Calu3 (cell line): ENCODE results near the genes GAS7, MYH13, MAP2K4, COX10 and HS3ST3B1.

- PRO-cap: no peak
Observed at GRCh38 chr17:10122082-10122888, 76.1 kb downstream of the GAS7 start.

- PRO-cap: no peak
Observed at GRCh38 chr17:10198315-10199378, at the start of gene GAS7. GAS7 (minus strand) TSS chr17:10198606.

- PRO-cap: no peak
Observed at GRCh38 chr17:10372815-10373398, at the start of gene MYH13. MYH13 (minus strand) TSS chr17:10373006.

DNA sequence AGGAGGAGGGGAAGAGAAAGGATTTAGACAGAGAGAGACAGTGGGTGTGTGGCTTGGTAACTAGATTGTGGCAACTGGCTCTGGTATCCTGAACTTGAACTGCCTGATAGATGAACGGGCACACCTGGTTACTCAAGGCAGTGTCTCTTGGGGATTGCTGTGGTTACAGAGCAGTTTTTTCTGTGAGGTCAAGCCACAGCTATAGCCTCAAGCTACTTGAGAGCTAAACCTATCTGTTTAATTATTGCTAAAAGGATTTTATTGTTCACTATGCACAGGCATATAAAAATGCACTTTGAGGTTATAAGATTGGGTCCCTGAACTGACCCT, 29.8 kb upstream of the MYH2 start:
- PRO-cap: no peak

DNA sequence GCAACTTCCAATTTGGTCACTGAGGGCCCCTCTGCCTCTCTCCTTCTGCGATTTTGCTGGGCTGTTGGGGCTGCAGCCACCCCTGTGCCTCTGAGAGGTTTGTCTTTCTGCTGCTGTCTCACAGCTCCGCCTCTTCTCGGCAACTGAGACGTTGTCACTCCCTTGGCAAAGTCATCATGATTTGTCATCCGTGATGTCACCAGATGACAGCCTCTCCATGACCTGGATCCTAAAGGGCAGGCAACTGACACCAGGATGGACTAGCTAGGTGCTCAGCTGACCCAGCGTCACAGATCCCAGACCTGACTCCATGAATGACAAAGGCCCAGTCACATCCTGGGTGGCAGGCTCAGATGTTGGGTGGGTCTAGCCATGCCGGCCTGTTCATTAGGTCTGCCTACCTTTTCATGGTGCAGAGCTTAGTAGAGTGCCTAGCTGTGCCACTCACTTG, 3.7 kb upstream of the TMEM238L start:
- PRO-cap: no peak

DNA sequence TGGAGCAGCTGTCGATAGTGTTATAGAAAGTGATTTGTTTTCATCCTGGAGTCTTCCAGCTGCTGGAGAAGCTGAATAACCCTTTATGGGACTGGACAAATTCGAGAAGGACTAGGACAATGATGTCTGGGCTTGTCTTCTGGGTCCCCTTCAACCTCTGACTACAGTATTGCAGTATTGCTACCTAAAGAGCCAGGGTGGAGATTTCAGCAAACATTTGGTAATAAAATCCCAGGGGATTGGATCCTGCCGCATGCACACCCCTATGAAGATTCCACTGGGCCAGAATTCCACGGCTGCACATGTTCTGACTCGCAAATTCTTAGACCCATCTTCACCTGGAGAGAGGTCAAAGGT, 93.5 kb upstream of the PIRT start:
- PRO-cap: no peak

GRCh38 chr17:11608200-11608893, 10.1 kb downstream of the DNAH9 start:
- PRO-cap: no peak

- PRO-cap: no peak
Observed at GRCh38 chr17:11925068-11925921, 72.0 kb downstream of the ZNF18 start.

DNA sequence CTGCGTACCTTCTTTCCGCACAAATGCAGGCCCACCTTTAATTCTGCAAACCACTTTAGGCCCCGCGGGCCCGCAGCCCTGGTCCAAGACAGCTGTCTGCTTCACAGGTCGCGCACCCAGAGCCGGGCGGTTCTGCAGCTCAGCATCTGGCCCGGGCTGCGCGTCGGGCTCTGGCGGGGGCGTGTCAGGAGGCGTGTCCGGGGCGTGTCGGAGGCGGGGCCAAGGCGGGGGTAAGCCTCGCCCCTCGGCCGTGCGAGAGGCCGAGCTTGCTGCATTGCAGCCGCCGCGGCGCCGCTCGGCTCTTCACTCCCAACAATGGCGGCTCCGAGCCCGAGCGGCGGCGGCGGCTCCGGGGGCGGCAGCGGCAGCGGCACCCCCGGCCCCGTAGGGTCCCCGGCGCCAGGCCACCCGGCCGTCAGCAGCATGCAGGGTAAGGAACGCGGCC, at the start of gene MAP2K4:
MAP2K4 (plus strand) TSS at position 306 of the 445 bp plus-strand sequence.
- PRO-cap: bidirectional peak, plus-strand start at position 306 of the sequence, minus-strand start at position 134 of the sequence

- PRO-cap: no peak
Observed at GRCh38 chr17:12040438-12040924, 19.8 kb downstream of the MAP2K4 start.

GRCh38 chr17:12074636-12075227, 54.1 kb downstream of the MAP2K4 start:
- PRO-cap: no peak

DNA sequence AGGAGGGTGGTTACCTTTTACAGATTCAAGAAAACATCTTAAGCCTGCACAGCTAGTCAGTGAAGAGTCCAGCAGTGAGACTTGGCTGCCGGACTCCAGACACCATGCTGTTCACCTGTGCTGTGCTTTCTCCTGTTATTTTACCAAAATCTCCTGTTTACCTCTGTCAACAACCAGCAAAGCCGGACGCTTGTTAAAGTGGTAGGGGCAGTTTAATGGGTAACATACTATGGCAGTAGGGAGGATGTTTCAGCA, 41.8 kb downstream of the ARHGAP44 start:
- PRO-cap: no peak

- PRO-cap: no peak
Observed at GRCh38 chr17:13562192-13562640, 39.5 kb downstream of the HS3ST3A1 start.

- PRO-cap: no peak
Observed at GRCh38 chr17:13596528-13596845, 5.2 kb downstream of the HS3ST3A1 start.

DNA sequence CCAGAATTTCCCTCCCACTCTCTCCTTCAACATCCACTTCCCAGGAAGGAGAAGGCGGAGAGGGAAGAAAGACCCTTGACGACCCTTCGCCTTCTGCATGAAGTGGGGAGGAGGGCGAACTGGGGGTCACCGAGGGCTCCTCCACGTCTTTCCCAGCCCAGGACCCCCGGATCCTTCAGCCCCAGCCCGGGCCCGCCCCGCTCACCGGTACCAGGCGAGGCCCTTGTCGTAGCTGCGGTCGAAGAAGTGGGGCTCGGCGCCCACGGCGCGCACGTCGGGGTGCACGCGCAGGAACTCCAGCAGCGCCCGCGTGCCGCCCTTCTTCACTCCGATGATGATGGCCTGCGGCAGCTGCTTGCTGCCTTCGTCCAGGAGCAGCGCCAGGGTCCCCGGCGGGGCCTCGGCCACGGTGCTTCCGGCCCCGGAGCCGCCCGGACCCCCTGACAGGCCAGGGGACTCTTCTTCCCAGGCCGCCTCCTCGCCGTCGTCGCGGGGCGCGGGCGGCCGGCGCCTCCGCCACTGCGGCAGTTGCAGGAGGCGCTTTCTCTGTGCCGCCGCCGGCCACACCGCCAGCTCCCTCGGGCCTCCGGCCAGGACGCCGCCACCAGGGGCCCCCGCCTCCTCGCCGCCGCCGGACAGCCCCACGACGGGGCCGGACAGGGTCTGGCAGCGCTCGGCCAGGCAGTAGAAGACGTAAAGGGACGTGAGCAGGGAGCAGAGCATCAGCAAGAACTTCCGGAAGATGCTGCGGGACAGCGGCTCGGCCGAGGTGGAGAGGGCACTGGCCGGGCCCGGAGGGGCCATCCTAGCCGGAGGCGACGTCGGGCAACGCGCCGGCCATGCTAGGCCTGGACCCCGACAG, 1.2 kb downstream of the HS3ST3A1 start:
- PRO-cap: no peak

GRCh38 chr17:13639340-13639544, 37.5 kb upstream of the HS3ST3A1 start:
- PRO-cap: no peak

DNA sequence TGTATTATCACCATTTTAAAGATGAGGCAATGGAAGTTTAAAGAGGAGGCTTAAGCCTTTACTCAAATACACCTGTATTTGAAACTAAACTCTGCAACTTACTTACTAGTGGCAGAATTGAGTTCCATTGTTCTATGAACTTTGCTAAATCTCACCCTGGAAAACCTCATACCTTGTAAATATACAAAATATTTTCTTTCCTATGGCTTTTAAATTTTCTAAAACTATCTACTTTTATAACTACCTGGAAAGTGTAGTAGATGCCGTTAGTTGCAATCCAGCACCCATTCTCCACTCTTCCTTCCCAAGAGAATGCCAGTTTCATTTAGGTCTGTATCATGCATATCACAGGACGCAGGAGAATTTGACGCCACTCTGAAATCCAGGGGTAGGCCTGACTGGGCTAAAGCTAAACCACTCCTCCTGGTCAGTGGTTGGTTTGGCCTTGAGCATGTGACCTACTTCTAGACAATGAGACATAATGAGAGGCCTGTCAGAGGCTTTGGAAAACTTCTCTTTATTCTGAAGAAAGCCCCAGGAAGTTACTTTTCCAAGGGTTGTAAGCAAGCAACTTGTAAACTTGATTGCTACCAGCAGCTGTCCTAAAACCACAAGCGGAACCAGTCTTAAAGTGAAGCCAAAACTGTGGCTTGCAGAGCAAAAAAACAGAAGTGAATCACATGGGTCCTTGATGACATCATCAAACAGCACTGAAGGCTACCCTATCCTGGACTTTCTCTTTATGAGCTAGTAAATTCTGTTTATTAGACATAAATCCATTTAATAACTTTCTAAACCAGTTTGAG, 138.3 kb upstream of the COX10 start:
- PRO-cap: no peak

GRCh38 chr17:14068934-14070199, at the start of gene COX10:
COX10 (plus strand) TSS chr17:14069504.
- PRO-cap: unidirectional peak, plus-strand start at chr17:14069114; bidirectional peak, plus-strand start at chr17:14069531, minus-strand start at chr17:14069397; bidirectional peak, plus-strand start at chr17:14069924, minus-strand start at chr17:14069882; unidirectional peak, minus-strand start at chr17:14070003

GRCh38 chr17:14205697-14206493, 30.8 kb downstream of the CDRT15 start:
- PRO-cap: unidirectional peak, plus-strand start at chr17:14206234; unidirectional peak, plus-strand start at chr17:14206317

- PRO-cap: bidirectional peak, plus-strand start at chr17:14301094, minus-strand start at chr17:14300808
Observed at GRCh38 chr17:14300536-14301444, at the start of gene HS3ST3B1. HS3ST3B1 (plus strand) TSS chr17:14301081.